Vermiform appendix (tissue), 1 donor: Measurements from ENCODE around the genes GC and EPGN.

GRCh38 chr4:70818471-70819421 is 20.9 kb downstream of the GRSF1 start:
- PRO-cap = no peak

GRCh38 chr4:70833004-70833400 is 6.7 kb downstream of the GRSF1 start:
- PRO-cap = no peak

DNA sequence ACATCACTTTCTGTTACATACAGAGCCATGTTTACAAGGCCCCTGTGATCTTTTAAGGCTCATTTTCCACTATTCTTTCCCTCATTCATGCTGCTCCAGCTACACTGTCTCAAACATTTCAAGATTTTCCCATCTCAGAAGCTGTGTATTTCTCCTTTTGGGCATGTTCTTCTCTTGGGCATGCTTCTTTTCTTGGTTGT is 45.8 kb upstream of the SLC4A4 start:
- PRO-cap = unidirectional peak, minus-strand start at position 54 of the sequence

DNA sequence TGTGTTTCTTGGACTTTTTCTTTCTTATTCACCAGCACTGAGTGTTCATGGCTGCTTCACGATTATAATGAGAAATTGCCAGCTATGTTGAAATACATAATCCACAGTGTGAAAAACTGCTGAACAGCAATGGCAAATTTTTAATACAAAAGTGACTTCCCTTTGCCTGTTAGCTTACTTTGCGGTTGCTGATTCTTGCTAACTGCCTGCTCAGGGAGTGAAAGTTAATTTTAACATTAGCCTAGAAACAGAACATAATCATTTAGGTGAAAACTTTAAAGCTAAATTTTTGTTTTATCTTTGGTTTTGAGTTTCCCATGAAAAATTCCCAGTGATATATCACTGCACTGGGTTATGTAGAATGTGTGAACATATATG is 1.9 kb upstream of the SLC4A4 start:
- PRO-cap = no peak

- PRO-cap = bidirectional peak, plus-strand start at chr4:71186783, minus-strand start at chr4:71186560
Measured at GRCh38 chr4:71186326-71186977, 607 bp upstream of the SLC4A4 start.

- PRO-cap = no peak
Measured at GRCh38 chr4:71456734-71457133, 269.7 kb downstream of the SLC4A4 start.

DNA sequence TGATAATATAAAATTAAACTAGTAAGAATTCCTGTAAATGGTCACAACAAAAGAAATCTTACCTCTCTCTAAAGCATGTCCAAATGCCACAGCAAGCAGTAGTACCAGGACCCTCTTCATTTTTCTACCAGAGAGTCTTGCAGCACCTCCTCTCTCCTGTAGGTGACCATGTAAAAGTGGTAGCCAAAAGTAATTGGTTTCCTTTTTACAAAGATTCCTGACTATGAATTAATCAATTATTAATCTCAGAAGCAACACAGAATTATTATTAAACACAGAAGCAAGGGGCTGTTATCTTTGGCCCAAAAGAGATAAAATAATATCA is at the start of gene GC:
GC (minus strand) TSS at position 181 of the 325 bp plus-strand sequence.
- PRO-cap = no peak

DNA sequence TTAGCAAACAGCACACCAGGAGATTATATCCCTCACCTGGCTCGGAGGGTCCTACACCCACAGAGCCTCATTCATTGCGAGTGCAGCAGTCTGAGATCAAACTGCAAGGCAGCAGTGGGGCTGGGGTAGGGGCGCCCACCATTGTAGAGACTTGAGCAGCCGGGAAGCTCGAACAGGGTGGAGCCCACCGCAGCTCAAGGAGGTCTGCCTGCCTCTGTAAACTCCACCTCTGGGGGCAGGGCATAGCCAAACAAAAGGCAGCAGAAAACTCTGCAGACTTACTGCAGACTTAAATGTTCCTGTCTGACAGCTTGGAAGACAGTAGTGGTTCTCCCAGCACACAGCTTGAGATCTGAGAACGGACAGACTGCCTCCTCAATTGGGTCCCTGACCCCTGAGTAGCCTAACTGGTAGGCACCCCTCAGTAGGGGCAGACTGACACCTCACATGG is 61.1 kb upstream of the ANKRD17 start:
- PRO-cap = no peak

GRCh38 chr4:73418036-73418571 is 14.0 kb downstream of the ALB start:
- PRO-cap = no peak

GRCh38 chr4:73420742-73421075 is 15.3 kb upstream of the AFP start:
- PRO-cap = no peak

GRCh38 chr4:73741120-73741547 is 765 bp downstream of the CXCL8 start:
- PRO-cap = no peak

DNA sequence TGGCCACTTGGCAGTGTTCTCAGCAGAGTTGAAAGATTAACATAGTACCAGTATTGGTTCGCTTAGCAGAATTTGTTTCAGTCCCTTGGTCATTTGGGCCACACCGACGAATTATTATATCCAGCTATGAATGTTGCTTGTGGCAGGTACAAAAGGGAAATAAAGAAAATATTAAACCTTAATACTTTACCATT is 5.2 kb upstream of the CXCL2 start:
- PRO-cap = no peak

- PRO-cap = no peak
Measured at GRCh38 chr4:74214628-74215006, 56.7 kb downstream of the MTHFD2L start.

GRCh38 chr4:74308097-74308930 is at the start of gene EPGN:
EPGN (plus strand) TSS chr4:74308470.
- PRO-cap = no peak

GRCh38 chr4:74332386-74332808 is 24.1 kb downstream of the EPGN start:
- PRO-cap = no peak

- PRO-cap = no peak
Measured at GRCh38 chr4:74366643-74367223, 1.8 kb downstream of the EREG start.

GRCh38 chr4:74367344-74368236 is 2.6 kb downstream of the EREG start:
- PRO-cap = no peak

DNA sequence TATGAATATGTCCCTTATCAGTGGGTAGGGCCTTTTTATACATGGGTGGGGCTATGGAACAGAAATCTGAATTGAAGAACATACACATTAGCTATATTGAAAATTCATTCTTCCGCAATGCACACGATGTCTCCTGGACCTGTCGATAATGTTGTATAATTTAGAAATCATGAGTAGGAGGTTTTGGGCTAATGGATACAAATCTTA is 30.0 kb downstream of the EREG start:
- PRO-cap = bidirectional peak, plus-strand start at position 96 of the sequence, minus-strand start outside the sequence

DNA sequence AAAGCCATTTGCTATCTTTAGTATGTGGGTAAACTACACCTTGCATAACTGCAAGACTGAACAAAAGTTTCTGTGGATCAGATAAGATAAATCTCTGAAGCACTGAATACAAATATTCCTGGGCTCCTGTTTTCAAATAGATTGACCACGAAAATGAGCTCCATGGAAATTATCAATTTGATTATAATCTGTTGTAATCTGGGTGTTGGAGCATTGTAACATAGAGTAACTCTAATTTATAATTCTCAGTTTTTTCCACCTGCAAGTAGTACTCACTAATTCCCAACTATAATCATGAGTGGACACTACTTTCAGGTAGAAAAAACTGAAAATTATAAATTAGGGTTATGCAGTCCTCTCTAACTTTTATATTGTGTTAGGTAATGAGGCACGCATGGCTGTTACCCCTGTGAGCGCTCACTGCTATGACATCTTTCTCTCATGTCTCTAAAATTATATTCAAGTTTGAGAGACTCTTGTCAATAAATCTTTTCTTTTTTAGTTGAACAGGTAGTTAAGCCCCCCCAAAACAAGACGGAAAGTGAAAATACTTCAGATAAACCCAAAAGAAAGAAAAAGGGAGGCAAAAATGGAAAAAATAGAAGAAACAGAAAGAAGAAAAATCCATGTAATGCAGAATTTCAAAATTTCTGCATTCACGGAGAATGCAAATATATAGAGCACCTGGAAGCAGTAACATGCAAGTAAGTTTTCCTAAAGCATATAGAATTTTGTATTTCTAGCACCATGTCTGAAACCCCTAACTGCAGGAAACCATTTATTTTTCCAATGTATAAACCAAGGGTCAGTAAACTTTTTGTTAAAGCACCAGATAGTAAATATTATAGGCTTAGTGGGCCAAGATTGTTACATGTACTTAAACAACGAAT is 3.9 kb downstream of the AREG start:
- PRO-cap = no peak

- PRO-cap = no peak
Measured at GRCh38 chr4:74452599-74453470, 7.9 kb downstream of the AREG start.